Penis (tissue), 1 donor: ENCODE measurements around a stretch of chr2.

DNA sequence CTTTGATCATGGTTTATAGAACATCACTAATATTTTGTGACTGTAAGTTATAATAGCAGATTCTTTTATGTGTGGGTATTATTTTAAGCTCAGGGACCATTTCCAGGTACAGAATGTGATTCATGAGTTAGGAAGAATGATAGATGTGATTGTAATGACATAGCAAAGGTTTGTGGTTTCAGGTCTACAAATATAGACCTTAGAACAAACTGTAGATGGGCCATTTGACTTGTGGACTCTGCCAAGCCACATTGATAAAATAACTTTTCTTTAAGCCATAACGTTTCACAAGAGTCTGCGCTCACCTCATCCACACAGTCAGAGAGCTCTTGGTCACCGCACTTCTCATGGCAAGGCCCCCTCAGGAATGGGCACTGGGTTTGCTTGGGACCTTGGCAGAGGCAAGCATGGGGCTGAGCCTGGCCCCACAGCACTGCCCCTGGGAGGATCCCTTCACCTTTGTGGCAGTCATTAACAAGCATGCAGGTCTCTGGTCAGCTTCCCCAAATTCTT, 13.9 kb downstream of the ARMC9 start:
- PRO-cap = no peak

DNA sequence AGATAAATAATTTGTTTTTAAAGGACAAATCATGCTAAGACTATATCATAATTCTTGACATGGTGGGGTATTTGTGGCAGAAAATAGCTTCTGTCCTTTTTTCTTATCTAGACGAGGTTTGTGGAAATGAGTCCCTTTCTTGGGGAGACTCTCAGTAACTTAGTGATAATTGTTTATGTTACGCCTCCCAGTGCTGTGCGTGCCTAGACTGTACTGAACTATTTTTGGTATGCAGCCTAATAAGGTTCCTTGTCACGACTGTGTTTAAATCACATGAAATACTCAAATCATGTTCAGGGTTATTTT, 23.7 kb downstream of the ARMC9 start:
- PRO-cap = no peak

GRCh38 chr2:231402832-231403254, 7.3 kb downstream of the B3GNT7 start:
- PRO-cap = no peak

- PRO-cap = no peak
Measured at GRCh38 chr2:231452593-231453263, 11.6 kb downstream of the NCL start.

GRCh38 chr2:231455711-231456417, 8.4 kb downstream of the NCL start:
- PRO-cap = no peak

DNA sequence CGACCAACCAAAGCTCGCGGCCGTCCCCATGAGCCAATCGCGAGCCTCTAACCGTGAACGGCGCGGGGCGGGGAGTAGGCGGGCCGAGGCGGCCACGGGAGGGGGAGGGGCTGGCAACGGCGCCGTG, 135 bp upstream of the NCL start:
- PRO-cap = no peak

GRCh38 chr2:231576938-231577263, 15.8 kb upstream of the TEX44 start:
- PRO-cap = no peak

DNA sequence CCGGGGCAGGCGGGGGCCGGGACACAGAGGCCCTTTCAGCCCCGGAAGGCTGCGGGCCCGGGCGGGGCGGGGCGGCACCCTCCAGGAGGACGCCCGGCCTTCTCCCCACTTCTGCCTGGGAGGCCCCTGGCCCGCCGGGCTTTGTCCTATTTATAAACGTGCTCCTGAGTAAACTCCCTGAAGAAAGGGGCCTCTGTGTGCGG, 12.2 kb downstream of the TEX44 start:
- PRO-cap = bidirectional peak, plus-strand start at position 180 of the sequence, minus-strand start at position 143 of the sequence

GRCh38 chr2:231611675-231612755, 19.4 kb downstream of the TEX44 start:
- PRO-cap = bidirectional peak, plus-strand start at chr2:231612048, minus-strand start at chr2:231611923; bidirectional peak, plus-strand start at chr2:231612353, minus-strand start at chr2:231612386; bidirectional peak, plus-strand start at chr2:231612860, minus-strand start at chr2:231612586

DNA sequence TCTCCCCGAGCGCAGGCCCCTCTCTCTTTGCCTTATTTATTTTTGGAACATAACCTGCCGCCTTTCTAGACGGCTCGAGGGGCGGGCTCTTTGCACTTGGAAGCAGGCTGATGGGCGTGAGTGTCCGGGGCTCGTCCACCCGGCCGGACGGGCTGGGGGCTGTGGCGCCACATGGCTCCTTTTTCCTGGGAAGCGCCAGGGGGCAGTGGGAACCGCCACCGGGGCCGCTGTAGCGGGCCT, 2.5 kb downstream of the PTMA start:
- PRO-cap = bidirectional peak, plus-strand start at position 103 of the sequence, minus-strand start at position 29 of the sequence

GRCh38 chr2:231714510-231715093, 6.3 kb downstream of the PTMA start:
- PRO-cap = no peak

DNA sequence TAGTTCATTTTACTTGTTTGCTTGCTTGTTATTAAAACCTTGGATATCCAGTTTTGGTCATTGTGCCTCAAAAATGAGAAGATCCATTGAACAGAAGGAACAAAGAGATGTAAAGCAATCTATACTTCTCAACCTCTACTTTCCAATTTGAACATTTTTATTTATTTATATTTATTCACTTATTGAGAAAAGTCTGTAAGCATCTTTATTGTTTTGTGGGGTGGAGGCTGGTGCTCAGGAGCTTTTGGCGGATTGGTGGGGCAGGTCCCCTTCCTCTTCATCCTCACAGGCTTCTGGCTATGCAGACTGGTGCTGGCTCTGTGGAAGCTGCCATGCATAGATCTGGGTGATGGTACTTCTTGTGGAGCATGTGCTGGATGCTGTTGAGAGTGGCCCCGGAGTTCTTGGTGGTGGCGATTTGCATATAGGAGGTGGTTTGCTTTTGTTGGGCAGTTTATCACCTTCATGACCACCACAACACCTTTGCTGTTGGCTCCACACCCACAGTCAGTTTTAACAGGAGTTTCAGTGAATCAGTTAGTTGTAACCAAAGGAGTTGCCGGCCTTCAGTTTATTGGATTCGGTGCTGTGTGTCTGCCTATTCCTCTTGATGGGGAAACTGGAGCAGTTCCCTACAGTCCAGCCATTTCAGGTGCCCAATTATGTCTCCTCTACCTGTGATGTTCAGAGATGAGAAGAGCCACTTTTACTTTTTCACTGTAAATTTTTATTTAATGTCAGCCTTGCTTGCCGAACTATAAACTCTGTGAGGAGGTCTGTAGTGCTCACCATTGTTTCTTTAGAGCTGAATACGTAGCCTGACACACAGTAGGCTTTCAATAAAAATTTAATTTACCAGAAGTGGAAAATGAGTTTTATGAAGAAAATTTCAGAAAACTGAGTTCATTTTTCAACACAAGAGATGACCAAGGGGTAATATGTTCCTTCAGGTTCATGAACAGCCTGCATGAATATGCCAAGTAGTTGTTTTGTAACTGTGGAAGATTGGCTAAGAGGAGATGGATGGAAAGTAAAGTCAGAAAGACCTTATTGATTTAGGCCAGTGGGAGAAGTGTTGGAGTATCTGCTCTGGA, 3.3 kb downstream of the COPS7B start:
- PRO-cap = no peak

- PRO-cap = no peak
Measured at GRCh38 chr2:232385502-232386354, 7.2 kb downstream of the ALPP start.

DNA sequence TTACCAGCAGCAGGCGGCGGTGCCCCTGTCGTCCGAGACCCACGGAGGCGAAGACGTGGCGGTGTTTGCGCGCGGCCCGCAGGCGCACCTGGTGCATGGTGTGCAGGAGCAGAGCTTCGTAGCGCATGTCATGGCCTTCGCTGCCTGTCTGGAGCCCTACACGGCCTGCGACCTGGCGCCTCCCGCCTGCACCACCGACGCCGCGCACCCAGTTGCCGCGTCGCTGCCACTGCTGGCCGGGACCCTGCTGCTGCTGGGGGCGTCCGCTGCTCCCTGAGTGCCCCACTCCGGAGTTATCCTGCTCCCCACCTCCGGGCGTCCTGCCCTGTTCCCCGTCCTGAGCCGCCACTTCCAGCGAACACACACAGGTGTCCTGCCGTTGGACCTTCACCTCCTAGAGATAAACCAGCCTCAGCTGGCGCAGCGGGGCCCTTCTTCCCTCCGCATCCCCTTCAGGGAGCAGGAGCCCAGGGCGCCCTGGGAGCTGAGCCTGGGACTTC, 3.0 kb downstream of the ALPI start:
- PRO-cap = no peak

GRCh38 chr2:232541480-232541952, 2.0 kb downstream of the CHRNG start:
- PRO-cap = no peak

DNA sequence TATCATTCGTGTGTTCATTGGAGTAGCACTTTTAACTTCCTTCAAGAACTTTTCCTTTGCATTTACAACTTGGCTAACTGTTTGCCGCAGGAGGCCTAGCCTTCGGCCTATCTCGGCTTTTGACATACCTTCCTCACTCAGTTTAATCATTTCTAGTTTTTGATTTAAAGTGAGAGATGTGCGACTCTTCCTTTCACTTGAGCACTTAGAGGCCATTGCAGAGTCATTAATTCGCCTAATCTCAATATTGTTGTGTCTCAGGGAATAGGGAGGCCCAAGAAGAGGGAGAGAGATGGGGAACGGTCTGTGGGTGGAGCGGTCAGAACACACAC, 724 bp downstream of the TIGD1 start:
- PRO-cap = no peak

DNA sequence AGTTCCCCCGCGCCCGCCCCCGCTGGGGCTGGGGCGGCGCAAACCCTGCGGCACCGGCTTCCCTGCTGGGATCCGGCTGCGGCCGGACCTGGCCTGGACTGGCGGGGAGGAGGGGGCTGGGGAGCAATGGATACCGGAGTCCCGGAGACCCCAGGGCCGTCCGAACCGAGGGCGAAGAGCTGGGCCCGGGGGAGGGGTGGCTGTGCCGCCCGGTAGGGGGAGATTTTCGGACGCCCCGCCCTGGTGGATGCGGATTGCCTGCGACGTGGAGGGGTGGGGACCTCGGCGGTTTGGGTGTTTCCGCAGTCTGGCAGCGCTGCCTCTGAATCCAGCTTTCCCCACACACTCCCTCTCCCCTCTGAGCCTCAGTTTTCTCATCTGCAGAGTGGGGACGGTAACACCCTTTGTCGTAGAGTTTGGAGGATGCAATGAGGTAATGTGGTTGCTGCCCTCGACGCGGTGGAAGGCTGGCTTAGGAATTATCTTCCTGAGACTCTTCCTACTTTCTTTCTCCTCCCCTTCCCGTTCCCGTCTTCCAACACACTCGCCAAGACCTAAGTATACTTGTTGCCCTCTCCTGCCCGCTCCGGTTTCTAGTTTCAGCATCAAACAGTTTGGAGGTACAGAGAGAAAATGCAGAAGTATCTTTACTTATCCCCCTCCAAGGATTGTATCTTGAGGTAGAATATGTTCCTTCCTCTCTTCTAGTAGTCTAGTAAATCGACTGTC, 461 bp downstream of the EIF4E2 start:
- PRO-cap = unidirectional peak, minus-strand start at position 430 of the sequence

DNA sequence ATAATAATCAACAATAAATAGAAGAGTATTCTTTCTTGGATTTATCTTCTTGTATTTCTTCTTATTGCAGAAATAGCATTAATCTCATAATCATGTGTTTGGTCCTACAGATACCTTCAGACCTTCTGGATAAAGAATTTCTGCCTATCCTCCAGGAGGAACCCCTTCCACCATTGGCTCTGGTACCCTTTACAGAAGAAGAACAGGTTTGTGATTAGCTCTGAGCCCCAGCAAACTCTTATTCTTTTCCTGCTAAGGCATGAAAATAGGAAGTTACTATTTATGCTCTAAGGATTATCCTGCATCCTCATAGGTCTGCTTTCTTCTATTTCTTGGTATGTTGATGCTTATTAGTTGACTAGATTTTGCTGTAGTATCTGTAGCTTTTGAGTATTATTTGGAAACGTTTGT, 27.5 kb downstream of the KCNJ13 start:
- PRO-cap = no peak

DNA sequence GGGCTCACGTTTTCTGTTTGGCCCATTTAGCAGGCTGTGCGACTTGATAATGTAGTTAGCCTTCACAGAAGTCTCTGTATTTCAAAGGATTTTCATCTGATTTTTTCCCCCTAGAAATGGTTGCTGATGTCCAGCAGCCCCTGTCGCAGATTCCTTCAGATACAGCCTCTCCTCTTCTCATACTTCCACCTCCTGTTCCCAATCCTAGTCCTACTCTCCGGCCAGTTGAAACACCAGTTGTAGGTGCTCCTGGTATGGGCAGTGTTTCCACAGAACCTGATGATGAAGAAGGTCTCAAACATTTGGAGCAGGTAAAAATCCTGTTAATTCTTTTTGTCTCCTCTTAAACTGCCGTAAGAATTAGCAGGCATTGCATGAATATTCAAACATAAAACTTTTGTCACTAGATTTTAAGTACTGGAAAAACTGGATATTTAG, 18.3 kb upstream of the KCNJ13 start:
- PRO-cap = no peak

GRCh38 chr2:232928057-232928622, 58.1 kb downstream of the SNORC start:
- PRO-cap = bidirectional peak, plus-strand start at chr2:232928234, minus-strand start at chr2:232928151